ENCODE measurements around a stretch of chr12.

- RAMPAGE, long total RNA, result no peak
- RRBS, result no CpG with 5 or more reads among the region's 5 CpGs
Measured at GRCh38 chr12:21881684-21882526, 59.3 kb downstream of the ABCC9 start.

DNA sequence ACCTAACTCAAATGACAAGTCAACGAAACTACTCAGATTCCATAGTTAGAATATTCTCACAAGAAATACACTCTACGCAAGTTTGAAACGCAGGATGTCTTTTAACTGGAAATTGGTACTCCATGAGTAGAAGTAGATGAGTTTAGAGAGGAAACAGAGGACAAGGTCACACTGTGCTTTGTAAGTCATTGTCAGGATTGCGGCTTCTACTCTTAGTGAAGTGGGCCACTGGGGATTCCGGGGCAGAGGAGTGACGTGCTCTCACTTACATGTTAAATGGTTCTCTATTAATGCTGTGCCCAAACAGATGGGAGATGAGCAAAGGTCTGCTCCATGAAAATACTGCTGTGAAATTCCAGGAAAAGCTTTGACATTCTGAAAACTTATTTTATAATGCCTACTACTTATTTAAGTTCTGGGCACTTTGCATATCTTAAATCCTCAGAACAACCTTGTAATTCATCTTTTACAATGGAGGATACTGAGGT lies 3.9 kb downstream of the ABCC9 start:
- RAMPAGE, long total RNA, result no peak
- RRBS, result no CpG with 5 or more reads among the region's 6 CpGs

DNA sequence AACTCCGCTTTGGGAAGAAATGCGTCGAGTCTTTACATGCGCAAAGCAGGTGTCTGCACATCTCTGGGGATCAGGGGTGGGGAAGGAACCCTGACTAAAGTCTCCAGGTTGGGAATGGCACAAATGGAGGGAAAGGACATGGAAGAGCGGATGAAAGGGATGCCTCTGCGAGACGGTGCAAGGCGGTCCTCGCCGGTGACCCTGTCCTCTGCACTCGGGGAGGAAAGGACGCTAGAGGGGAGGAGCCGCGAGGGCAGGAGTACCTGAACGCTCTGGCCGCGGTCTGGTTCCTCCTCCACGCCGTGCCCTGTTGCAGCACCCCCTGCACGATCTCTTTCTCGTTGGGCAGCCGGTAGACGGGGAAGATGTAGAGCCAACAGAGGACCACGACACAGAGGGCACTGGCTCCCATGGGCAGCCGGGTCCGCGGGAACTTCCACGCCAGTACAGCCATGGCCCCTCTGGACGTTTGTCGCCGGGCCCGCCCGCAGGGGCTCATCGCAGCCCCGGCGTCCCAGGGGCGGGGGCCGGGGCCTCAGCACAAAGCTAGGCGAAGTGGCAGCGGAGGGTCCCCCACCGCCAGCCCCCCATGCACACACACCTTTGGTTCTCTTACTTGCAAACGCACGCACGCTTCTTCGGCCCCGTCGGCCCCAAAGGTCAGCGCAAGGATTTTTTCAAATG lies 631 bp downstream of the ST8SIA1 start:
- RAMPAGE, long total RNA, result no peak
- RRBS, result 3% methylated on average over 10 of the region's 48 CpGs

- RAMPAGE, long total RNA, result no peak
- RRBS, result no CpG with 5 or more reads among the region's 18 CpGs
Measured at GRCh38 chr12:22692331-22693169, 67.6 kb downstream of the ETNK1 start.

GRCh38 chr12:24100016-24100744 lies 150.7 kb upstream of the SOX5 start:
- RAMPAGE, long total RNA, result no peak
- RRBS, result no CpG with 5 or more reads among the region's 3 CpGs

- RAMPAGE, long total RNA, result no peak
- RRBS, result 97% methylated on average over 1 of the region's 15 CpGs
Measured at GRCh38 chr12:24584004-24584431, 364.9 kb downstream of the BCAT1 start.

GRCh38 chr12:24750258-24750766 lies 198.6 kb downstream of the BCAT1 start:
- RAMPAGE, long total RNA, result no peak
- RRBS, result no CpG with 5 or more reads among the region's 5 CpGs

DNA sequence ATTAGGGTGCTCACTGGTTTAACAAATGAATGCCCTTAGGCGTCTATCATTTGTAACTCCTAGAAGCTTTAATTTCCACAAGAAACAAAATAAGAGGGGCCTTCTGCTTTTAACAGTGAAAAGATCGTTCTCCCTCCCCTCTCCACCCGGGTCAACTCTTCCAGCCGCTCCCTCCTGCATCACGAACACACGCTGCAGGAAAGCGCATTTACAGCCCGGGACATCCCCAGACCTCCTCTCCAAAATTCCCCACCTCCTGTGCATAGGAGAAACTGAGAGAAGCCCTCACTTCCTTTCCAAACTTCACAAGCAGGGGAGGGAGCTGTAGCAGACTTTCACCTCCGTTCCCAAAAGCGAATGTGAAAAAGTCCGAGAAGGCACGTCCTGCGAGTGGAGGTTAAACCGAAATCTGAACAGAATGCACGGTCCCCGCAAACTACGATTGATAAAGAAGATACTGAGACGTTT lies 535 bp downstream of the BCAT1 start:
- RAMPAGE, long total RNA, result no peak
- RRBS, result 2% methylated on average over 6 of the region's 18 CpGs

- RAMPAGE, long total RNA, result no peak
- RRBS, result no CpG with 5 or more reads among the region's 4 CpGs
Measured at GRCh38 chr12:25056440-25057484, 4.3 kb downstream of the IRAG2 start.

DNA sequence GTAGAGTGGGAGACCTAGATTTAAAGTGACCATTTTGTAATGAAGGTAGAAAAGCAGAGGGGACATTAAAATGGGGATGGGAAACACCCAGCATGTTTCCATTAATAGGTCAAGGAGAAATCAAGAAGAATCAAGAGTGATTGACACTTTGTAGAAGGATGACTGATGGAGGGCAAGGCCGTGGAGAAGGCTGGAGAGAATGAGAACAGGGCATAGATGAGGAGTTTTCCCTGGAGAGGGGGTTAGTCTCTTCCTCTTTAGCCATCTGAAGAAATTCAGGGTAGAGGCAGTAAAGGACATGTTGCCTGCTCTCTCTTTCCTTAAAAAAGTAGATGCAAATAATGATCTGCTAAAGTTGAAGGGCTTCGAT lies 71.9 kb upstream of the KRAS start:
- RAMPAGE, long total RNA, result no peak
- RRBS, result no CpG with 5 or more reads among the region's 2 CpGs

DNA sequence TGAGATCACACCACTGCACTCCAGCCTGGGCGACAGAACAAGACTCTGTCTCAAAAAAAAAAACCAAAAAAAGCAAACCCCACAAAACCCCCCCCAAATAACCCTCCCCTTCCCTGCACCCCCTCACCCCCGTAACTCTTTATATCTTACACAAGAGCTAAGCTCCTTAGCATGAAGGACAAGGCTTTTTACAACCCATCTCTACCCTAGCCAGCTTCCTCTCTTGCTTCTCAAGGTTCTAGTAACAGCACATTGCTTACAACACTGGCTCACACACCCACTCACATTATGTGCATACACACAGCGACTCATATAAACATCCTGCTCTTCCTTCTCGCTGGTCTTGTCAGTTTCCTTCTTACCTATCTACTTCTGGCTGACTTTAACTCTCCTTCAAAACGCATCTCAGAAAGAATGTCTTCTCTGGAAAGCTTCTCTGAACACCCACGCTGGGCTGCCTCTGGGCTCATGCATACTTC lies 126.6 kb upstream of the KRAS start:
- RAMPAGE, long total RNA, result no peak
- RRBS, result no CpG with 5 or more reads among the region's 6 CpGs

GRCh38 chr12:25648377-25648971 lies 95.4 kb upstream of the LMNTD1 start:
- RAMPAGE, long total RNA, result no peak
- RRBS, result no CpG with 5 or more reads among the region's 7 CpGs

GRCh38 chr12:25757389-25757754 lies 201.1 kb upstream of the RASSF8 start:
- RAMPAGE, long total RNA, result no peak
- RRBS, result no CpG with 5 or more reads among the region's 2 CpGs

- RAMPAGE, long total RNA, result no peak
- RRBS, result no CpG with 5 or more reads among the region's 4 CpGs
Measured at GRCh38 chr12:25975191-25975969, 16.9 kb downstream of the RASSF8 start.

DNA sequence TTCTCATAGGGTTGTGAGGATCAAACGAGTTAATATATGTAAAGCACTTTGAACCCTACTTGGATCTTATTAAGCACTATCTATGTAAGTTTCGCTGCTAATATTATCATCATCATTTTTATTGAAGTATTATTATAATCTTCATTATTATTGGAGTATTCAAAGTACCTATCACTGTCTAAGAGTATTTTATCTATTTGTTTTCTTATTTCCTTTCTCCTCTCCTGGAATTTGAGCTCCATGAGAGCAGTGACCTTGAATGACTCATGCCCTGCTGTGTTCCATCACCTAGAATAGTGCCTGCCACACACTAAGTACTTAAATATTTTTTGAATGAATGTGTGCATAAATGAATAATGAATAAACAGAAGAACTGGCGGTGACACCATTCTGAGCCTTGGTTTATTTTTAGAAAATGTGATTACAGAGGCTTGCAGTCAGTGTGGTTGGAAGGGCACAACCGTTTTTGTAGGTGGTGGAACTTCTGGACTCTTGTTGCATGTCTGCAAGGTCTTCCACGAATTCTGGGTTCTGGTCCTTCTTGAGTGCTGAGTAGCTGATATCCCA lies 28.5 kb upstream of the BHLHE41 start:
- RAMPAGE, long total RNA, result no peak
- RRBS, result no CpG with 5 or more reads among the region's 5 CpGs

DNA sequence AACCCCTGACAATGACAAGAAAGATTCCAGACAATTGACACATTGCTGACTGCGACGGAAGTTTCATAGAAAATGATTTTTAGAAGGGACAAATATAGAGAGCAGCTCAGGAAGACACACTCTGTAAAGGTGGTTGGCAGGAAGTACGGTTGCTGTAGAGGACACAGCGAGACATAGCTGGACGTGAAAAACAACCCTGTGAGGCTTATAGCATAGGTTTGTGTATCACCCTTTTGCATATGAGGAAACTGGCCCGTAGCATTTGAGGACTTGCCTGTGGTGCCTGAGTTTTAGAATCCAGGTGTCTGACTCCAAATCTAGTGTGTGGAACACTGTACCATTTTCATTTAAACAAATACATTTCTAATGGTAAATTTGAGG lies 31.8 kb upstream of the BHLHE41 start:
- RAMPAGE, long total RNA, result no peak
- RRBS, result no CpG with 5 or more reads among the region's 6 CpGs

GRCh38 chr12:26268761-26269260 lies 73.4 kb downstream of the SSPN start:
- RAMPAGE, long total RNA, result no peak
- RRBS, result no CpG with 5 or more reads among the region's 1 CpG

GRCh38 chr12:26510999-26511537 lies 315.7 kb downstream of the SSPN start:
- RAMPAGE, long total RNA, result no peak
- RRBS, result no CpG with 5 or more reads among the region's 2 CpGs

- RAMPAGE, long total RNA, result no peak
- RRBS, result no CpG with 5 or more reads among the region's 5 CpGs
Measured at GRCh38 chr12:26561554-26562068, 271.4 kb downstream of the ITPR2 start.

- RAMPAGE, long total RNA, result no peak
- RRBS, result no CpG with 5 or more reads among the region's 8 CpGs
Measured at GRCh38 chr12:26621940-26622666, 210.9 kb downstream of the ITPR2 start.

All from cardiac muscle cell (in vitro differentiated cells and primary cell).